SK-N-MC (cell line): Measurements from ENCODE around the genes TLL2, TM9SF3 and CRTAC1.

DNA sequence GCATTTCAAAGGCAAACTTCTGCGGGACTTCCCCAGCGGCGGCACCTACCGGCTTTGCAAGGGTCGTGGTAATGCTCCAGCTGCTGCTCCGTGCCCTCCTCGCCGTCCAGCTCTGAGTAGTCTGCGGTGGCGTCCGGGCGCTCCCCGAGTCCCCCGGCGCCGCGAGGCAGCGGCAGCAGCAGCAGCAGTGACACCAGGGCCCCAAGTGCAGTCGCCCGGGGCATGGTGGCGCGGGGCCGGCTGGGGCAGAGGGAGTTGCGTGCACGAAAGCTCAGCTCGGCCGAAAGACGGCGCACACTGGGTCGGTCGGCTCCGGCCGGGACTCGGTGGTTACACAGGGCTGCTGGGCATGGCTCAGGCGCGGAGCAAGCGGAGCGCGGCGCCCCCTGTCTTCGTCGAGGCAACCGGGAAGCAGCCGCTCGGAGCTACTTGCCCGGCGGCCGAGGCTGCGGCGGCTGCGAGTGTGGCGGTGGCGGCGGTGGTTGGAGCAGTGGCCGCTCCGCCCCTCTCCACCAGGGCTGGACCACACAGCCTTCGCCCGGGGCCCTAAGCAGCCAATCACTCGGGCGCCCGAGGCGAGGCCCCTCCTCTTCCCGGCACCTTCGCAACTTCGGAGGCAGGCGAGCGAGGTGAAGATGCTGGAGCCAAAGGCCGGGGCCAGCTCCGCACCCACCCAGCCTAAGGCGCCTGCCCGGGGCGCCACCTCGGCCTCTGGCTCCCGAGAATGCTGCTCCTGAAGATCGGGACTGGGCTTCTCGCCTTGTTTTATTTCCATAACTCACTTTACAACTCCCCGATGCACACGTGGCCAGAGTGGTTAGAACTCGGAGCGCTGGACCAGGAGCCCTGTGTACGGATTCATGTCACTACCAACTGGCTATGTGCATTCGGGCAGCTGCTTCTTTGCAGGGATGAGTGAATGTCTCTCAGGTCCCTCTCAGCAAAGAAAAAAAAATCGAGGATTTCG lies at the start of gene TLL2:
Gene TLL2 (minus strand): TSS at position 465 of the 967 bp plus-strand sequence.
- RRBS, result 1% methylated on average over 34 of the region's 84 CpGs

- RRBS, result no CpG with 5 or more reads among the region's 4 CpGs
Measured at GRCh38 chr10:96552678-96553318, 34.0 kb downstream of the TM9SF3 start.

DNA sequence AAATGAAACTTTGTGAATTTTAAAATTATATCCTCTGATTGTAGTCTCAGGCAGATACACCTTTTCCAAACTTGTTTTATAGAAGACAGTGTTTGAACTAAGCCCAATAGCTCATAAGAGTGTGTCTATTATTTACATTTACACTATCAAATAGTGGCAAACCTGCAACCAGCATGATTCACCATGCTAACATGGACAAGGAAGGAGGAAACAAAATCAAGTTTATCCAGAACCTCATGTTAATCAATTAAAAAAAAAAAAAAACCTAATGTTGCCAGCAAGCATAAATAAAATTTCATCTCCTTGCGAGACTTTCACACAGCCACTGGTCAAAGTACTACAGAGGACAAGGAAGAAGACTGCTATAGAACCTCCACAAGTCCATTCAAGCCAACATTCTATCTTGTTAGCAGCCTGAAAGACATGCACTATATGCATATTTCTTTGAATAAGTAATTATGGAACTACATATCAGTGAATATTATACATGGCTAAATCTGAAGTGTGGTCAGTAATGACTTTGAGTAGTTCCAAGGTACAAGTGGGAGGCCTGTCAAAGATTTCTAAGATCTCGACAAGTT lies 9.7 kb downstream of the TM9SF3 start:
- RRBS, result no CpG with 5 or more reads among the region's 2 CpGs

- RRBS, result under 1% methylated on average over 43 of the region's 107 CpGs
Measured at GRCh38 chr10:96586423-96587247, at the start of gene TM9SF3. Gene TM9SF3, minus strand, starts transcription at chr10:96587012.

DNA sequence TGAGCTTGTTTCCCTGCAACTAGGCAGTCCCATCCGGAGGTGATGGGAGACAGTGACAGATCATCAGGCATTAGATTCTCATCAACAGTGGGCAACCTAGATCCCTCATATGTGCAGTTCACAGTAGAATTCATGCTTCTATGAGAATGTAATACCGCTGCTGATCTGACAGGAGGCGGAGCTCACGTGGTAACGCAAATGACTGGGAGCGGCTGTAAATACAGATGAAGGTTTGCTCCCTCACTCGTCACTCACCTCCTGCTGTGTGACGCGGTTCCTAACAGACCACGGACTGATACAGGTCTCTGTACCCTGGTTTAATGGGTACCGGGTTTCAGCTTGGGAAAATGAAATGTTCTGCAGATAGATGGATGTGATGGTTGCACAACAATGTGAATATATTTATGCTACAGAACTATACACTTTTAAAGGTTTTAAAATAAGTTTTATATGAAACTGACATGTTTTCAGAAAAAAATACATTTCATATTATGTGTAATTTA lies 47.9 kb upstream of the PIK3AP1 start:
- RRBS, result no CpG with 5 or more reads among the region's 11 CpGs

DNA sequence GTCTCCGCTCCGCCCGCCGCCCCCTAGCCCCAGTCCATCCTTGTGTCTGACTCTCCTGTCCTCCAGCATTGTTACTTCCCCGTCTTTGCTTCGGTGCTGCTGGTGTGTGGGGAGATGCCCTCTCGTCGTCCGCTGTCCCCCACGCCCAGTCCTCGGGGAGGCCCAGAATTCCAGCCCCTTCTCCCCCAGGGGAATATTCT lies 1.3 kb downstream of the LCOR start:
- RRBS, result no CpG with 5 or more reads among the region's 11 CpGs

DNA sequence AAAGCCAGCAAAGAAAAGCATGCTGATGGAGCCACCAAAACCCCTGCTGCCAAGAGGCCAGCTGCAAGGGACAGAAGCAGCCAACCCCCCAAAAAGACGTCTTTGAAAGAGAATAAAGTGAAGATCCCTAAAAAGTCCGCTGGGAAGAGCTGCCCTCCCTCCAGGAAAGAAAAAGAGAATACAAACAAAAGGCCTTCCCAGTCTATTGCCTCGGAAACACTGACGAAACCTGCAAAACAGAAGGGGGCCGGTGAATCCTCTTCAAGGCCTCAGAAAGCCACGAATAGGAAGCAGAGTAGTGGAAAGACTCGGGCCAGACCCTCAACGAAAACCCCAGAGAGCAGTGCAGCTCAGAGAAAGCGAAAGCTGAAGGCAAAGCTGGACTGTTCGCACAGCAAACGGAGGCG lies 152.6 kb downstream of the LCOR start:
- RRBS, result no CpG with 5 or more reads among the region's 12 CpGs

GRCh38 chr10:97291775-97292059 lies 720 bp downstream of the ARHGAP19 start:
- RRBS, result no CpG with 5 or more reads among the region's 5 CpGs

- RRBS, result 92% methylated on average over 1 of the region's 28 CpGs
Measured at GRCh38 chr10:97365437-97366413, 31.2 kb upstream of the FRAT2 start.

GRCh38 chr10:97418050-97418544 lies 7.9 kb upstream of the PGAM1 start:
- RRBS, result no CpG with 5 or more reads among the region's 4 CpGs

DNA sequence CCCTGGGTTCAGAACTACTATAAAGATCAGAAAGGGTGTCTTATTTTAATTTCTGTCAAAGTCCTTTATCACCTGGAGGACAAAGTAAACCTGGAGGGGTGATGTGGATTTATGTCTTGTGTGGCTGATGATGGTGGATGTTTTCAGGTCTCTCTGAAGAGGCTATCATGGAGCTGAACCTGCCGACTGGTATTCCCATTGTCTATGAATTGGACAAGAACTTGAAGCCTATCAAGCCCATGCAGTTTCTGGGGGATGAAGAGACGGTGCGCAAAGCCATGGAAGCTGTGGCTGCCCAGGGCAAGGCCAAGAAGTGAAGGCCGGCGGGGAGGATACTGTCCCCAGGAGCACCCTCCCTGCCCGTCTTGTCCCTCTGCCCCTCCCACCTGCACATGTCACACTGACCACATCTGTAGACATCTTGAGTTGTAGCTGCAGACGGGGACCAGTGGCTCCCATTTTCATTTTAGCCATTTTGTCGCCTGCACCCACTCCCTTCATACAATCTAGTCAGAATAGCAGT lies 6.3 kb downstream of the PGAM1 start:
- RRBS, result no CpG with 5 or more reads among the region's 8 CpGs

- RRBS, result 89% methylated on average over 6 of the region's 27 CpGs
Measured at GRCh38 chr10:97451452-97452362, 5.7 kb downstream of the ZDHHC16 start.

DNA sequence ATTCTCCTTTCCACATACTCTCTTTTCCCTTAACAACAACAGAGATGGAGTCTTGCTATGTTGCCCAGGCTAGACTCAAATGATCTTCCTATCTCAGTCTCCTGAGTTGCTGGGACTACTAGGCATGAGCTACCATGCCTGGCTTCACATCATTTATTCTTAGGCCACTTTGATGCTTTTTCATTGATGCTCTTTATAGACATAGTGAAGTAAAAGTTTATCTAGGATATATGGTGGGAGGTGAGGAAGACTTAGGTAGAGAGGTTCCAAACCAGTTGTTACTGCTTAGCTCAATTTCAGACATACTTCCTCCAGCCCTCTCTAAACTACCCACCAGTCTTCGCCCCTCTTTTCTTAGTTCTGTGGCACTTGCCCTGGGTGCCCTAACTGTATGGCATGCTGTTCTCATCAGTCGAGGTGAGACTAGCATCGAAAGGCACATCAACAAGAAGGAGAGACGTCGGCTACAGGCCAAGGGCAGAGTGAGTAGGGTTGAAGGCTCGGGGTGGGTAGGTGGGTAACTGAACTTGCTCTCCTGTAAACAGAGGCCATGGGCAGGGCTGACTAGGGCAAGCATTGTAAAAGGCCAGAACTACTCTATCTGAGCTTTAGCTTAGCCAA lies 9.4 kb downstream of the ZDHHC16 start:
- RRBS, result no CpG with 5 or more reads among the region's 6 CpGs

DNA sequence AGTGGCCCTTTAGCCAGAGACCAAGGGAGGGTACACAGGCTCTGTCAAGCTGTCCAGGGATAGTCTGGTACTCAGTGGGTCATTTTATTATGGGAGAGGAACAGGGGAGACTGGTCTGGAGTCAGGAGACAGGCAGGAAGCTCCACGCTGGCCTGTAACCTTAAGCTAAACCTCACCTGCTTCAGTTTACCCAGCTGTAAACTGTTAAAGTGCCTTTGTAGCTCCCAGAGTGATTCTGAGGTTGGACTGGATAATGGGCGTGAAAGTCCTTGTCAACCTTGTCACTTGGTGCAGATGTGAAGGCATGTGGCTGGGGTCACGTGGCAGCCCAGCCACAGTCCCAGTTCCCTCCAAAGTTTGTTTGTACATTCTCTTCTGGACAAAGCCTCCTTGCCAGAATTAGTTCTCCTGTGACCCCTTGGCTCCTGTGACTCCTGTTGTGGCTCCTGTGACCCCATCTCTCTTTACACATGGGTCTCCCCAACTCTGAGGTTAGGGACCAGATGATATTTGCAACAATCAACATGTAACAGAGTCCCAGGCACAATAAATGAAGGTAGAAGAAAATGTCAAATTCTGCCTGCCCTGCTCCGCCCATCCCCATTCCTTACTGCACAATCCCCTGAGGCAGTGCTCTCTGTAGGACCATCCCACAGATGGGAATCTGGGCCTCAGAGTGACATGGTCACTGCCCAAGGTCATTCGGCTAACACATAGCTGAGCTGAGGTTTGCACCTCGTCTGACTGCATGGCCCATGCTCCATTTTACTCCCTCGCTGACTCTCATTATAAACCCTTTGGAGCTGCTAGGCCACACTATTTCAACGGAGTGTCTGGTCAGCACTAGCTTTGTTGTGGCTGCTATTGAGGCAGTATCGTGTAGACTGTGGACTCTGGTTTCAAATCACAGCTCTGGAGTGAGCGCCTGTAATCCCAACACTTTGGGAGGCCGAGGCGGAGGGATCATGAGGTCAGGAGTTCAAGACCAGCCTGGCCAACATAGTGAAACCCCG lies 1.1 kb downstream of the HOGA1 start:
- RRBS, result no CpG with 5 or more reads among the region's 13 CpGs

DNA sequence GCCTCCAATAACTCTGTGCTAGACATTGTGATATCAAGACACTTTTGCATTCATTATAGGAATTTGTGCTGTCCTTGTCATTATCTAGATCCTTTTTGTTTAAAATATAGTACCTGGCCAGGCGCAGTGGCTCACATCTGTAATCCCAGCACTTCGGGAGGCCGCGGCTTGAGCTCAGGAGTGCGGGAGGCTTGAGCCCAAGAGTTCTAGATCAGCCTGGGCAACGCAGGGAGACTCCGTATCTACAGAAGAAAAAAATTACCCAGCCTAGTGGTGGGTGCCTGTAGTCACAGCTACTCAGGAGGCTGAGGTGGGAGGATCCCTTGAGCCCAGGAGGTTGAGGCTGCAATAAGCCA lies 570 bp upstream of the MORN4 start:
- RRBS, result no CpG with 5 or more reads among the region's 7 CpGs

GRCh38 chr10:97715633-97716089 lies 2.1 kb downstream of the MARVELD1 start:
- RRBS, result no CpG with 5 or more reads among the region's 6 CpGs

GRCh38 chr10:97770931-97771905 lies 581 bp downstream of the SFRP5 start:
- RRBS, result 3% methylated on average over 12 of the region's 93 CpGs

DNA sequence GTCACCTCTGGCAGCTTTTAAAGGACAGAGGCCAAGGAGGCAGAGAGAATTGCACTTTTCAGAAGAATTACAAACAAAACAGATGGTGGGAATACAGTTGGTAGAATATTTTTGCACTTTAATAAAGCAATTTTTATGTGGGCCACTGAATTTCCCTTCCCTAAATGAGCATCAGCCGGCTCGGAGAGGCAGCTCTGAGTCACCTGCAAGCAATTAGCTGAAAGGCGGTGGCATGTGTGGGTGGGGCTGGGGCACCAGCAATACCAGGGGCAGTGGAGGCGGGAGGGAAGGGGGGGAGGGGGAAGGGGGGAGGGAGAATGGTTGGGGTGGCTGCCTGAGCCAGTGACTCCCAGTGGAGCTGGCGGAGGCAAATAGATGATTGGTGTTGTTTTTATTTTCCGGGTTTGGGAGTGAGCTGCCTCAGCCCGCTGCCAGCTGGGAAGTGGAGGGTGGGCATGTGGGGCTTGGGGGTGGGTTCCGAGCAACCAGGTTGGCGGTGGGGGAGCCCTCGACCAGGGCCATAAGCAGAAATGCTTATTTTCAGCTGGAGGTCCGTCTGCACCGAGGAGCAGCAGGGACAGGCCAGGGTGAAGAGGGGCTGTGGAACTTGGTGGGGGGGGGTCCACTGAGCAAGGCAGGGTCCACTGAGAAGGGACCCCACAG lies 39.3 kb downstream of the GOLGA7B start:
- RRBS, result no CpG with 5 or more reads among the region's 12 CpGs

DNA sequence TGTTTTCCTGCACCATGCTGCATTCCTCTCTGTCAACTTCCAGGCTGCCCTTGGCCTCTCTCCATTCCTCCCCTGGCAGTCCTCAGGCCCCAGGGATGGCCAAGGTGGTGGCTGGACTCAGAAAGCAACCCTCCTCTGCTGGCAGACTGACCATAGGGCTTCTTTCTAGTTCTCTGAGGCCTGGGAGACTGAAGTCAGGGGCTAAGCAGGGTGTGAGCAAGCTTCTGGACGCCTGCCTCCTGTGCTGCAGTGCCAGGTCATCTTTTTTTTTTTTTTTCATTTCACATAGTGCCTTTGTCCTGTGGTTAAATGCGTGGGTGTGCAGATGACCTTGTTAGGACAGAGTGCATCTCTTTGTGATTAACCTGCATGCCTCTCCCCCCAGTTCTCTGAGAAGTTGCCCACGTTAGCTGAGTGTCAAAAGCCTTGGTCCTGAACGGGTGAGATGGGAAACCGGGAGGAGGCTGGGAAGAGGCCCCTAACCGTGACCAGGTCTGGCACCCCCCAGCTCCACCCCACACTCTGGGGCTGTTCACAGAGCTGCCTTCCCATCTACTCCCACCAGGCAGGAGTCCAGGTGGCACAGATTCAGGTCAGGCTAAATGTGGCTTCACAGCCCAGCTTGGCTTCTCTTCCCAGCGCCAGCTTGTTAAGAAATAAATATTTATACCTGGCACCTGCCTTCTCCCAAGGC lies 72.1 kb downstream of the GOLGA7B start:
- RRBS, result no CpG with 5 or more reads among the region's 7 CpGs

DNA sequence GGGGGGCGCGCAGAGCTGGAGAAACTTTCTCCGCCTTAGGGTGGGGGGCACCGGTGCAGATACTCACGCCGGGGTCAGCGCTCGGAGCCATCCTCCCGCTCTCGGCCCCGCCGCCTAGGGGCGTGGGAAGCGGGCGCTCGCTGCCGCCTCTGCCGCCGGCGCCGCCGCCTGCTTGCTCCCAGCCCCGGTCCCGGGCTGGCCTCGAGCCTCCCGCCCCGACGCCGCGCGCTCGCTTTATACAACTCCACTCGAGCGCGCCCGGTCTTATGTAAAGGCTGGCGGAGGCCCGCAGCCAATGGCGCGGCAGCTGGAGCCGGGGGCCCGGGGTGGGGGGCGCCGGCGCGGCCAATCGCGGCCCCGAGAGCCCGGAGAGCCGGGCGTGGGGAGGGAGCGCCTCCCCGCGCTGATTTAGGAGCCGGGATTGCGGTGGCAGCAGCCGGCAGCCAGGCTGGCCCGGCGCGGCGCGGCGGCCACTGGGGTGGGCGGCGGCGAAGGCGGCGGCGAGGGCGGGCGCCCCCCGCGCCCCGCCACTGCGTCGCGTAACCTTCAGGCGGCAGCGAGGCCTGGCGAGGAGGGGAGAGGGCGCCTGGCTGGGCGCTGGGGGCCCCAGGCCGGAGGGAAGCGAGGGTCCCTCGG lies at the start of gene CRTAC1:
Gene CRTAC1 (minus strand): TSS at position 240 of the 636 bp plus-strand sequence.
- RRBS, result 2% methylated on average over 37 of the region's 86 CpGs